HT1080 (cell line): ENCODE results near the gene OR4F6.

DNA sequence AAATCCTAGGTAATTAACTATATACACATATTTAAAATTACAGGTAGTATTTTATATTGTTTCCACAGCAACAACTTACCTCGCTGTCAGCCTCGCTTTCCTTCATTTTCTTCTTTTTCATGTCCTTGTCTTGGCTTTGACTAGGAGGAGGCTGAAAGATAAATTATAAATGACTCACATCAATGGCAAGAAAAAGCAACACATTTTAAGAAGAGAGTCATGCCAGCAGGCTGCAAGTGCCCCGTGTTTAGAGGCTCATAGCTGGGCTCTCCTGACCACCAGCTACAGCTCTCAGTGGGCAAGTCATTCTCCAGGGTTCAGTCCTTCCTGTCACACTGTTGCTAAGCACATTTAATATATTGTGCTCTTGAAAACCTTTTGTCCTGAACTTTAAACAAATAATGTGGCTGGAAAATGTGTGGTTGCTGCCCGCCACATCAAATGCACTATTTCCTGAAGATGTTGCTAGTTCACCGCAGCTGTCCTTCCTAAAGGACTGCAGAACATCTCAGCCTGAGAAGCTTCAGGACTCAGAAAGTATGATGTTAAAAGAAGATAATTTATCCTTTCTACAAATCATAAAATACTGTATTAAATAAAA, 1.2 kb downstream of the TARS3 start:
RAMPAGE:
- cytosol, long total RNA = no peak
- long total RNA = no peak
- nucleus, long total RNA = no peak

DNA sequence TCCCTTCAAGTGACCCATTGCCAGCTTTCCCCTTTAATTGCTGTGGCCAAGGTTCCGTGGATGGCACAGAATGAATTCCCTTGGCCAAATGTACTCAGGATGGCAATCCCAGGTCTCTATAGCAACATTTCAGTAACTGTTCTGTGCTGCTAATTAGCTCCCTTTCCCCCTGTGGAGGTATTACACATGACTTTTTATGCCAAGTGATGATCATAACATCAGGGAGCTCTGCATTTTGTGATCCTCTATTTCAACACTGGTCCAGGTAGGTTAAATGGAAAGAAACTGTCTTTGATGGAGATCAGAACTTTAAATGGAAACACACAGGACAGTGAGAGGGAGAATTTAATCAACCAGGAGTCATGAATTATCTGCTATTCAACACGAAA, at the start of gene OR4F6:
TSS of gene OR4F6 (plus strand) at position 229 of the 389 bp plus-strand sequence.
RAMPAGE:
- cytosol, long total RNA = no peak
- long total RNA = no peak
- nucleus, long total RNA = no peak

RAMPAGE:
- cytosol, long total RNA = no peak
- long total RNA = no peak
- nucleus, long total RNA = no peak
Observed at GRCh38 chr15:101955710-101956338, 143.8 kb downstream of the OR4F15 start.

RAMPAGE:
- cytosol, long total RNA = start-site peak on the plus strand at chr15:101961612-101961625, 148 and 126 reads in 2 replicates
- long total RNA = no peak
- nucleus, long total RNA = start-site peak on the plus strand at chr15:101961621-101961630, 59 and 43 reads in 2 replicates
Observed at GRCh38 chr15:101961408-101961732, 149.4 kb downstream of the OR4F15 start.